Mammary epithelial cell (primary cell): Measurements from ENCODE around the genes CDH19, CD226 and NETO1.

- CAGE, long polyA plus RNA: no peak
- RRBS: no CpG with 5 or more reads among the region's 11 CpGs
These were observed 144.9 kb upstream of the CDH7 start for GRCh38 chr18:65605950-65606297.

GRCh38 chr18:66571901-66572327 lies 32.0 kb downstream of the CDH19 start:
- CAGE, long polyA plus RNA: no peak
- RRBS: no CpG with 5 or more reads among the region's 8 CpGs

DNA sequence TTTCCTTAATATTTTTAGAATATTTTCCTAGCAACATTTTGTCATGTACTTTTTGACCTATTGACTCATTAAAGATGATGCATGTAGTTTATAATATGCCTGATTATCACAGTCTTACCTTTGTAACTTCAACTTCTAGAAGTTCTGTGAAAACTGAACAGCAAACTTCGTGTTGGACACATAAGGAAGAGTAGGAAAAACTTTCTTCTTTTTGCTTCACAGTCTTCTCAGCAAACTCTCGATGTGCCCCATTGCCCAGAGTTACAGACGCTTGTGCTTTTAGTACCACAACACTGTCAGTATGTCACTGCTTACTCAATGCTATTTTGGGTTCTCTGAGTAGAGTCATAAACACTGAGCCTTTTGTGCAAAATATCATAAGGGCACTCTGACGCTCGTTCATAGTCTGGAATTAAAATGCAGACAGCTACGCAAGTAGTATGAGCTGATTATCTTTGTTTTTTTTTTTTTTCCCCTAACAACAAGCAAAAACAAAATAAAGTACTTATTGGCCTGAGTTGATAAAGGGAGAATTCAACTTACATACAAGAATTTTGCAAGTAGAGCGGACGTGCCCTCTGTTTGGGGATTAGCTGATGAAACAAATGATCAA lies at the start of gene CDH19:
Gene CDH19, minus strand, starts transcription at position 255 of the 613 bp plus-strand sequence.
- CAGE, long polyA plus RNA: no peak
- RRBS: no CpG with 5 or more reads among the region's 8 CpGs

DNA sequence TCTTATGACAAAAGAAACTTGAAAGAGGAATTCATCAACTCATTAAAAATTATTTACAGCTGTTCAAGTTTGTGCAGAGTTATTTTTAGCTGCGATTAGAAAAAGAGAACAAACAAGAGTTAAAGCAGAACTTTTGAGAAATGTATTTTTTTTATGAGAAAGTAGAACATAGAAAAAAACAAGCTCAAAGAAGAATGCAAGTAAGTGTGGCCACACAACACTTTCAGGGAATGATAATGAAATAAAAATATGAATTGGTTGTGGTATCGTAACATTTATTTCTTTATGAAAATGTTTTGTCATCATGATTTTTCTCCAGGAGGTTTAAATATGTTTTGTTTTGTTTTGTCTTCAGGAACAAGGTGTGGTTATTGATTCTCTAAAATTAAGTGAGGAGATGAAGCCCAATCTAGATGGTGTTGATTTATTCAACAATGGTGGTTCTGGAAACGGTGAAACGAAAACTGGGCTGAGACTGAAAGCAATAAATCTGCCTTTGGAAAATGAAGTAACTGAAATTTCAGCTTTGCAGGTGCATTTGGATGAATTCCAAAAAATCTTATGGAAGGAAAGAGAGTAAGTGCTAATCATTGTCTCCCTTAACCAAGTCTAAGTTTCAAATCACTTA lies 40.6 kb downstream of the CCDC102B start:
- CAGE, long polyA plus RNA: no peak
- RRBS: no CpG with 5 or more reads among the region's 4 CpGs

- CAGE, long polyA plus RNA: no peak
- RRBS: 2% methylated on average over 3 of the region's 15 CpGs
These were observed 431 bp downstream of the DOK6 start for GRCh38 chr18:69401228-69401409.

DNA sequence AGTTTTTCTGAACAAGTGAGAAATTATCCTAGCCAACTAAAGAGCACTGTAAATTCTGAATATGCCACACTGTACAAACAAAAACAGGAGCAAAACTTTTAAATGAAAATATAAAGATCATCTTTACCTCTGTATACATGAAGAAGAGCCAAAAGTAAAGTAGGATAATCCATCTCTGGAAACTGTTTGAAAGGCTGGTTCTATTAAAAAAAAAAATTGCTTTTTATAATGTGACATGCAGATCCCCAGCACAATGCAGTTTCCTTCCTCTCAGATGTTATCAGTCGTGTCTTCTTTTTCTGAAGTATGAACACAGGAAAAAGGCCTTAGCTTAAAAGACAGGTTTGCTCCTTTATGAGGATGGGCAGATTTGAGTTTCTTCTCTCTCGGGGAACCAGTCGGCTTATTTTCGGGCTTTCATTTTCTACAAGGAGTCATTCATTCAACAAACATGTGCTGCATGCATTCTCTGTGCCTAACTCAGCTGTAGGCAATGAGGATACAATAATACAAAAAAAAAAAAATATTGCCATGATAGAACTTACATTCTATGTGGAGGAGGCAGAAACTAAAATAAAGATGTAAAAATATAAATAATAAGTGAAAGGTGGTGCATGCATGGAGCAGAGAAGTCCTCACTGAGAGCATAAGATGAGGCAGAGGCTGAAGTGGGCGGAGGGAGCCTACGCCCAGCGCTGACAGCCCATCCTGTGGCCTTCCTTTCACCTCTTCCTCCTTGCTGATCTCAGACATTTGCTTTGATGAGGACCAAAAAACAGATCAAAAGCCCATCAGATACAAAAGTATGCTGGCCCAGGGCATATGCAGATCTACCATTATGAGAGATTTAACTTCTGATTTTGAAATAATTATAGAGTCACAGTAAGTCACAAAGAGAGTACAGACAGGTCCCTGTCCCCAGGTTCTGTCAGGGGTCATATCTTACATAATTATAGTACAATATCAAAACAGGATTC lies at the start of gene CD226:
Gene CD226, minus strand, starts transcription at position 640 of the 977 bp plus-strand sequence.
- CAGE, long polyA plus RNA: no peak
- RRBS: no CpG with 5 or more reads among the region's 7 CpGs

DNA sequence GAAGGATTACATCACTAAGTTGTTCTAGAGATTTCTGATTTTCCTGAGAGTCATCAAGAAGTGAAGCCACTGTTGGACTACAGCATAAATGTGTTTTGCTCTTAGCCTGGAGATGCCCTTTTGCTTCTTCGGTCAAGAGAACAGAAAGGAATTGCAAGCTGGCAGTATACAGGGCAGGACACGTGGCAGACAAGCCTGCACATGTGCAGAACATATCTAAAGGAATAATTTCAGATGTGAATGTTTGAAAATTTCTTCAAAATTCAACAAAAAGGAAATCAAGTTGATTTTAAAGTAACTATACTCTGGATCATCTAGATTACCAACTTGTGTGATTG lies 100.3 kb upstream of the CD226 start:
- CAGE, long polyA plus RNA: no peak
- RRBS: no CpG with 5 or more reads among the region's 2 CpGs

- CAGE, long polyA plus RNA: no peak
- RRBS: no CpG with 5 or more reads among the region's 1 CpG
These were observed 3.4 kb upstream of the SOCS6 start for GRCh38 chr18:70285410-70285793.

DNA sequence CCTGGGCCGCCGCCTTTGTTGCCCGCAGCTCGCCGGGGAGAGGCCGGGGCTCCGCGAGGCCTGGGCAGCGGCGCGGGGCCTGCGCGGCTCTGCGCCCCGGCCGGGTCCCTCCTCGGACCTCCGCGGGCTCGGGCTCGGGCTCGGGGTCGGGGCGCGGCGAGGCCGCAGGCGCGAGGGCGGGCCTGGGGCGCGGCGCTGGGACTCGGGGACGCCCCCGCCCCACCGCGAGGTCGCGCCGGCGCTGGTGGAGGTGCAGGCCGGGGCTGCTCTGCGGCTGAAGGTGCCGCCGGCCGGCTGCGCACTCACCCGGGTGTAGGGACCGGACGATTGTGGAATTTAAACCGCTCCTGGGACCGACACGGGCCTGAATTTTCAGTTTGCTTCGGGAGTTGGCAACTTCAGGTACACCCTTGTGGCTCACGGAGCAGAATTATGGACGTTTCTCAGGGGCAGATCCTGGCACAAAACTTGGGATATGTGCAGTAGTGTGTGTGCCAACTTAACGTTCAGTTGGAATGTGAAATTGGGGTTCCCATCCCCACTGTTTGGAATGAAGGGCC lies 701 bp downstream of the SOCS6 start:
- CAGE, long polyA plus RNA: no peak
- RRBS: under 1% methylated on average over 15 of the region's 58 CpGs

- CAGE, long polyA plus RNA: no peak
- RRBS: no CpG with 5 or more reads among the region's 6 CpGs
These were observed 3.9 kb downstream of the SOCS6 start for GRCh38 chr18:70292649-70293186.

DNA sequence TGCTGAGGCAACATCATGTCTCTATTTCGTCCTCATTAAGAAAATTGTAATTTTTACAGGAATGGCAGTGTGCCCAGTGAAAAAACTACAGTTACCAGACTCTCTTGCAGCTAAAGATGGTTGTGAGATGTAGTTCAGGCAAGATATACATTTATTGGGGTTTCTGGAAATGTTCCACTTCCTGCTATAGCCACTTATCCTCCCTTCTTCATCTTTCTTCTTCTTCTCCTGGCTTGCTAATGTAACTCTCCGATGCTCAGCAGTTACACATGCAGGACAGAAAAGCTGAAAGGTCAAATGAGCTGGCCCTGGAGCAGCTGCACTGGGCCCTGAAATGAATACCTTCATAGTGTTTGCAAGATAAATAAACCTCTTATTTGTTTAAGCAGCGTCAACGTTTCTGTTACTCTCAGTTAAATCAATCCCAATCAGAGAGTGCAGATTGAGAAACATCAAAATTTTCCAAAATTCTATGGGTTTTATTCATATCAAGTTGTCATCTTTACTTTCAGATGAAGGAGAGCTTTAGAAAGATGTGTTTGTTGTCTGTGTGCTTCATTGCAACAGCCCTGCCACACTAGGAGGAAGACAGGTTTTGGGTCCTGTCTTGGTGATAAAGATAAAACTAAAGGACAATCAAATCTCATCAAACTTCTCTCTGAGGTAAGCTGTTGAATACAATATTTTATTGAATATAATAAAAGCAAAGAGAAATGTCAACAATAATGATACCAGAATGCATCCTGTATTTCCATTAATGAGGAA lies 46.2 kb downstream of the SOCS6 start:
- CAGE, long polyA plus RNA: no peak
- RRBS: no CpG with 5 or more reads among the region's 4 CpGs

GRCh38 chr18:70381422-70381956 lies 92.6 kb downstream of the SOCS6 start:
- CAGE, long polyA plus RNA: no peak
- RRBS: no CpG with 5 or more reads among the region's 14 CpGs

- CAGE, long polyA plus RNA: no peak
- RRBS: no CpG with 5 or more reads among the region's 9 CpGs
These were observed 131.2 kb downstream of the SOCS6 start for GRCh38 chr18:70419864-70420539.

GRCh38 chr18:70464597-70465319 lies 175.9 kb downstream of the SOCS6 start:
- CAGE, long polyA plus RNA: no peak
- RRBS: no CpG with 5 or more reads among the region's 13 CpGs

- CAGE, long polyA plus RNA: no peak
- RRBS: no CpG with 5 or more reads among the region's 7 CpGs
These were observed 264.7 kb downstream of the SOCS6 start for GRCh38 chr18:70553589-70553881.

DNA sequence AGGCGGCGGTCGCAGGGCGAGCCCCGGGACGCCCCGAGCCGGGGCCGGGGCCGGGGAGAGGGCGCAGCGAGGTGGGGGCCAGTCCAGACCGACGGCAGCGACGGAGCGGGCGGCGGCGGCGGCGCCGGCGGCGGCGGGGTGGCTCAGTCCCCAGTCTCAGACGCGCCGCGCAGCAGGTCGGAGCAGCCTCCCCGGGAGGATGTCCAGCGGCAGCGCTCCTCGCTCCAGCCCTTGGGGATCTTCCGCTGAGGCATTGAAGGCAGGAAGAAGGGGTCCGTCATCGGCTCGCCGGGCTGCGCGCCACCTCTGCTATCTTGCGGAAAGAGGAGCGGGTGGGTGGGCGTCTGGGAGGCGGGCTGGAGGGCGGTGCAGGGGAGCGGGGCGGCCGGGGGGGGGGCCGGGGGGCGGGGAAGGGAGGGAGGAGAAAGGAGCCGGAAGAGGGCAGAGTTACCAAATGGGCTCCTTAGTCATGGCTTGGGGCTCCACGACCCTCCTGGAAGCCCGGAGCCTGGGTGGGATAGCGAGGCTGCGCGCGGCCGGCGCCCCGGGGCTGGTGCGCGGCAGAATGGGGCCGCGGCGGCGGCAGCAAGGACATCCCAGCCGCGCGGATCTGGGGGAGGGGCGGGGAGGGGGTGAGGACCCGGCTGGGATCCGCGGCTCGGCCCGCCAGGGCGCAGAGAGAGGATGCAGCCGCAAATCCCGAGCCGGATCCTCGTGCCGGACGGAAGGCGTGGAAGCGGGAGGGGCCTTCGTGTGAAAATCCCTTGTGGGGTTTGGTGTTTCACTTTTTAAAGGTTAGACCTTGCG lies at the start of gene NETO1:
Gene NETO1, minus strand, starts transcription at position 319 of the 807 bp plus-strand sequence.
- CAGE, long polyA plus RNA: no peak
- RRBS: 2% methylated on average over 56 of the region's 88 CpGs

DNA sequence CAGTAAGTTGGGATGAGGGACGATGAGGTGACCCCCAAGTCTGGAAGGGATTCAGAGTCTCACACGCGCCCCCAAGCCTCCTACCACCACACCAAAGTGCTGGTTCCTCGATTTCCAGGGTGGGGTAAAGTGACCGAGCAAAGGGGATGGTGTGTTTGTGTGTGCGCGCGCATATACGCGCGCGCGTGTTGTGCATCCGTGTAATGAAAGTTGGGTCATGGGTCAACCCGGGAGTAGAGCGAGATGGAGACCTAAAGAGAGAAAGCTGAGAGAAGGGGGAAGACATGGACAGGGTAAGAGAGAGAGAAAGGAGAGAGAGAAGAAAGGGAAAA lies 1.6 kb upstream of the NETO1 start:
- CAGE, long polyA plus RNA: no peak
- RRBS: no CpG with 5 or more reads among the region's 16 CpGs

GRCh38 chr18:73315331-73315674 lies 447.5 kb upstream of the NETO1 start:
- CAGE, long polyA plus RNA: no peak

DNA sequence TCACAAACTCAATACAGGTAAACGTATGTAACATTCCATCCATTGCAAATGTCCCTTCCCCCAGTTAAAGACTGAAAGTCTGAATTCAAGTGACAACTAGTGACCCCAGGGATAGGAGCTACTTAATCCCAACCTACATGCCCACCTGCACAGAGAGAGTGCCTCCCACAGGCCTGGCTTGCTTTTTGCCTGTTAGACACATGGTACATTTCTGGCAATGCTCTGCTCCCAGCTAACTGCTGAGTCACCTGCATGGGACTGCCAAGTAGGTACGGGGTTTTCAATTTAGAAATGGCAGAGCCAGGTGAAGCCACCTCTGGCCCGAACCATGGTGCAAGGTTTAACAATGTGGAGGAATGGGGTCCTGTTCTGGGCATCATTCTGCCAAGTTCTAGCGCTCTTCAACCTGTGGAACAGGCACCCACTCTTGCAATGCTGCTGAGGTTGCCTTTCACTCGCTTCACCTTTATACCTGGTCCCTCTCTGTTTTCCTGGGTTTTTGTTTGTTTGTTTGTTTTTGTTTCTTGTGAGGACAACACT lies 60.4 kb downstream of the CYB5A start:
- CAGE, long polyA plus RNA: no peak
- RRBS: no CpG with 5 or more reads among the region's 5 CpGs

- CAGE, long polyA plus RNA: no peak
- RRBS: no CpG with 5 or more reads among the region's 7 CpGs
These were observed 36.5 kb downstream of the CYB5A start for GRCh38 chr18:74255028-74255833.